Caco-2 (cell line): ENCODE results near the gene SFR1.

DNA sequence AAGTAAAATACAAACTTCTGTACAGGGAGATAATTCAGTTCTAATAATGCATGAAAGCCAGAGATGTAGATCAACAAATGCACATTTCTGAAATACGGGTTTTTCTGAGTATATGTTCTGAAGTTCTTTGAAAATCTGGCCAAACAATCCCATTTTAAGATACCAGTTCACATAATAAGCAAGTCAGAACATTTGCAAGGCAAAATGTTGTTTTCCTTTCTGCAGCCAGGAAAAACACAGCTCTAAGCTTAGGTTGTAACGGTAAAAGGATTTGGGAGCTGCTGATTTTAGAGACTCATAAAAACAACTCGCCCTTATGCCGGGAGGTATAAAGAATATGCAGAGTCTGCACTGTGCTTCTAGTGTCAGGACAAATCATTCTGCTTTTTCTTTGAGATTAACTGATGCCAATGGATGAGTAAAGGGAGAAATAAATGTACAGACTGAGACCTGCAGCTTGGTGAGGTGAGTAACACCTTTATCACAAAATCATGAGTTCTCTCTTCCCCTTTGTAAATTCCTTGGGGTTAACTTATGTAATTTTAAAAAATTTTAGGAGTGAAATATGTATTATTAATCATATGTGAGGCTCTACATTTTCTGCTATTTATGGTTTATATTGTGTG, 2.0 kb upstream of the SFR1 start:
- PRO-cap: no peak
- RRBS: no CpG with 5 or more reads among the region's 4 CpGs

DNA sequence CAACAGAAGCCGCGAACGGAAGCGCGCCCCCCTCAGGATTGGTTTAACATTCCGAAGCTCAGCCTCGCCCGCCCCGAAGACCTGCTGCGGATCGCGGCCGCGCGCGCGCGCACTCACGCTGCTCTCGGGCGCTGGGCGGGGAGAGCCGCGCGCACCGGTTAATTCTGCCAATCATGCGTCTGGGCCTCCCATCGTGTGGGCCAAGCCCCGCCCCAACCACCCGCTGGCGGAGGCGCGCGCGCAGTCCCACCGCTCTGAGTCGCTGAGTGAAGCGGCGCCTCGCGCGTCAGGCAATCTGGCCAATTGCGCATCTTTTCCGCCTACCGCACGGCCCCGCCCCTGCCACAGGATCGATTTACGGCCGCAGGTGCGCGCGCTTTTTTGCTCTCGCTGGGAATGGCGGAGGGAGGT, at the start of gene SFR1:
Gene SFR1, plus strand, starts transcription at position 384 of the 411 bp plus-strand sequence.
- PRO-cap: bidirectional peak, plus-strand start at position 384 of the sequence, minus-strand start outside the sequence
- RRBS: no CpG with 5 or more reads among the region's 55 CpGs

- PRO-cap: no peak
- RRBS: 4% methylated on average over 4 of the region's 5 CpGs
Observed at GRCh38 chr10:104122199-104122328, 93 bp downstream of the SFR1 start.

- PRO-cap: no peak
- RRBS: no CpG with 5 or more reads among the region's 13 CpGs
Observed at GRCh38 chr10:104267678-104268100, 1.3 kb upstream of the GSTO2 start.

GRCh38 chr10:104308705-104309376, 29.4 kb downstream of the ITPRIP start:
- PRO-cap: no peak
- RRBS: no CpG with 5 or more reads among the region's 6 CpGs

DNA sequence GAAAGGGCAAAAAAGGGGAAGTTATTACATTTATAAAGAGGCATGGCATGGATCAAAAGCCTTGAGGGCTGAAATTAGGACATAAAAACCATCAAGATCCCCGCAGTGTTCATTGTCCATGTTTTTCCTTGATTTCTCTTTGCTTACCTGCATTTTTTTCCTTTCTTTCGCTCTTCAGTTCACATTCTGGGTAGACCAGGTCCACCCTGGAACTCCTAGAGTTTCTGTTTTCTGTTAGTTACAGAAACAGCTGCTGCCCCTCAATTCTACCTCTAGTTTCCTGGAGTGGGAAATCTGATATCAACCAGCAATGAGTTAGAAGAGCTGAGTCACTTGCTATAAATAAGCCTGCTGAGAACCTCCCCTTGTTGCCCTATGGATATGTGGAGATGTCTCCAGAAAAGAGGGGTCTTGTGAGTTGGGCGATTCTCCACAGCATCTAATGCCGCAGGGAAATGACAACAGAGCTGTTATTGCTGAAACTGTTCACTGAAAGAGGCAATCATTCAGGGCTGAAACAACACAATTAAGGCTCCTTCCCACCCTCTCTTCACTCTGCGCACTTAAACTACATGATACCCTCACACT, 132.2 kb downstream of the SORCS1 start:
- PRO-cap: no peak
- RRBS: no CpG with 5 or more reads among the region's 5 CpGs

DNA sequence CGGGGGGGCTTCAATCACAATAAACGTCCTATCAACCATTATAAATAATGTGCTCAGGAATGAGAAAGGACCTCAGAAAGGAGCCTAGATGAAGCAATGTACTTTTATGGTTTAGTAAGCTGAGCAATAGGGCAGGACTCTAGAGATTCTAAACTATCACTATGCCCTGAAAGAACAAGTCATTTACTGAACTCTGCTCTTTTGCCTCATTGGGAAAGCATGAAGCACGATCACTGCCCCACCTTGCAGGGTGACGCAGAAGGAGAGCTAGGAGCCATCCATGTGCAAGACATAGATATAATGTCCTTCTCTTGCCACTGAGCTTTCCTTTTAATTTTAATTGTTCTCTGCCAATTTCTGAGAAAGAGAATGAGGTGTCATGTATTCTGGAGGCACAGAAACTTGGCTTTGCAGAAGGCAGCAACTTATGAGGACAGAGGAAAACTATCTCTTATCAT, 108.4 kb downstream of the SORCS1 start:
- PRO-cap: no peak
- RRBS: no CpG with 5 or more reads among the region's 4 CpGs

- PRO-cap: no peak
- RRBS: no CpG with 5 or more reads among the region's 3 CpGs
Observed at GRCh38 chr10:109144211-109144772, 779.0 kb downstream of the XPNPEP1 start.

GRCh38 chr10:109699801-109700204, 223.5 kb downstream of the XPNPEP1 start:
- PRO-cap: no peak
- RRBS: no CpG with 5 or more reads among the region's 7 CpGs

DNA sequence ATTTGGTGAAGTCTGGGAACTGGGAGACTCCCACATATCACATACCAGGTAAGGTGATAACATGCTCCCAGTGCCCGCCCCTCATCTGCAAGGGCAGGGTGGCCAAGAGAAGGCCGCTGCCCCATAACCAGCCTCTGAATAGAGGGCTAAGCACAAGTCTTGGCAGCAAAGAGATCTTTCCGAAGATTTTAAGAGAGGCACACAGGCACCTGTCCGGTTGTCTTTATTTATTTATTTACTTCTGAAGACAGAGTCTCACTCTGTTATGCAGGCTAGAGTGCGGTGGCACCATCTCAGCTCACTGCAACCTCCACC, 34.4 kb downstream of the XPNPEP1 start:
- PRO-cap: no peak
- RRBS: no CpG with 5 or more reads among the region's 5 CpGs

DNA sequence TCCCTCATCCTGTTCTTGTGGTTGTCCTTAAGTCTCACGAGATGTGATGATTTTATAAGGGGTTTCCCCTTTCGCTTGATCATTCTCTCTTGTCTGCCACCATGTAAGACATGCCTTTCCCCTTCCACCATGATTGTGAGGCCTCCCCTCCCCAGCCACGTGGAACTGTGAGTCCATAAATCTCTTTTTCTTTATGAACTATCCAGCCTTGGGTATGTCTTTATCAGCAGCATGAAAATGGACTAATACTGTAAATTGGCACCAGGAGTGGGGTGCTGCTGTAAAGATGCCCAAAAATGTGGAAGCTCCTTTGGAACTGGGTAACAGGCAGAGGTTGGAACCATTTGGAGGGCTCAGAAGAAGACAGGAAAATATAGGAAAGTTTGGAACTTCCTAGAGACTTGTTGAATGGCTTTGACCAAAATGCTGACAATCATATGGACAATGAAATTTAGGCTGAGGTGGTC, 40.3 kb downstream of the ADD3 start:
- PRO-cap: no peak
- RRBS: no CpG with 5 or more reads among the region's 3 CpGs

- PRO-cap: no peak
- RRBS: no CpG with 5 or more reads among the region's 3 CpGs
Observed at GRCh38 chr10:110076181-110077423, 68.8 kb downstream of the ADD3 start.

- PRO-cap: no peak
- RRBS: no CpG with 5 or more reads among the region's 3 CpGs
Observed at GRCh38 chr10:110081759-110082455, 74.1 kb downstream of the ADD3 start.

DNA sequence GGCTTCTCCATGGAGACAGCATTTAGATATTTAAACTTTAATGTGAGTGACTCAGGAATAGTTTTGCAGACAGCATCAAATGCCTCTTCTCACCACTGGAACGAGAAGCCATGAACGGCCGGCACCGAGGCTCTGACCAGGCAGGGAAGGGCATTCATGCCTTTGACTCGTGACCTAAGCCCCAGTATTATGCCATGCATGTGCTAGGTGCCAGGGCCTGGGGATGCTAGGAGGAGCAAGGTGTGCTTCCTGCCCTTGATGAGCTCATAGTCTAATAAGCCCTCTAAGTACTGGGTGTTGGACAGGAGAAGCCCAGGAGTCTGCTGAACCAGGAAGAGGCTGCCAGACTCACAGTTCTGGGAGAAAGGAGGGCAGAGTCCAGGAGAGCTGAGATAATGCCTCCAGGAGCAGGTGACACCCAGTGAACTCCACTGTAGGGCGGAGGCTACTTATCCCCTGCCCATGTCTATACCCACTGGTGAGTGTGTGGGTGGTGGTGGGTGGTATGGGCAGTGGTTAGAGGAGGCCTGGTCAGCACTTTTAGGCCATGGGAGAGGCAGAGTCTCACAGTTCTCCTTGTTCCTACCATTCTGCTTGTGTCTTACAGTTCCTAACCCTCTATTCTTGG, 3.9 kb upstream of the MXI1 start:
- PRO-cap: no peak
- RRBS: no CpG with 5 or more reads among the region's 6 CpGs

GRCh38 chr10:110210516-110211089, 3.2 kb downstream of the MXI1 start:
- PRO-cap: bidirectional peak, plus-strand start at chr10:110210930, minus-strand start at chr10:110210776
- RRBS: 2% methylated on average over 8 of the region's 50 CpGs

- PRO-cap: no peak
- RRBS: no CpG with 5 or more reads among the region's 12 CpGs
Observed at GRCh38 chr10:110227973-110228694, 20.7 kb downstream of the MXI1 start.

DNA sequence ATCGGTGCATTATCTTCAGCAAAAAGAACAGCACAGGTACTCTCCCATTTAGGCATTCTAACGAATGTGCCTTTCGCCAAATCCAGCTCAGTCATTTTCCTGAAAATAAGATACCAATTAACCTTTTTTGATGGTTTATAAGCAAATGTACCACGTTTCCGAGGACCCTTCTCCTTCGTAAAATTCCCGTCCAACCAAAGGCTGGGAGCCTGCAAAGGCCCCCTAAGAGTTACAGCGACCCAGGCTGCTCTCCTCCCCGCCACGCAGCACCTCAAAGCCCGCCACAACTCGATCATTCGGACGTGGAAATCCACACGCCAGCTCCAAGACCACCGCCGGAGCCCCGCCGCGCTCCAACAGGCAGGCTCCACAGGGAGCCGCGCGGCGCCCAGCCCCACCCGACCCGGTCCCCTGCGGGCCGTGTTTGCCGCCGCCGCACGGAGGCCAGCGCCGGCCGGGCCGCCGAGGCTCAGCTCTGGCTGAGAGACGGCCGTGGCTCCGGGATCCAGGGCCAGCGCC, 538 bp downstream of the SMNDC1 start:
- PRO-cap: no peak
- RRBS: 3% methylated on average over 24 of the region's 41 CpGs

GRCh38 chr10:110356354-110357231, 51.9 kb upstream of the SMNDC1 start:
- PRO-cap: no peak
- RRBS: no CpG with 5 or more reads among the region's 25 CpGs

DNA sequence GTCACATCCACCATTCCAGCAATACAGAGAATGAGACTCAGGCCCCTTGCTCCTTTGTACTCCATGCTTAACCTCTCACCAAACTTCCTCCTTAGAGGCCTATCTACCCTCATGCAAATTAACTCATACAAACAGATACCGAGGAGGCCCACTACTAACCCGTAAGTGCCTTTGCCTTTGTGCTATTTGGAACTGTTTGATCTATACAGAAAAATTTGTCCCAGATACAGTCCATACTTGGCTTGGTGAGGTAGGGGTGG, 87.8 kb upstream of the DUSP5 start:
- PRO-cap: no peak
- RRBS: no CpG with 5 or more reads among the region's 2 CpGs

DNA sequence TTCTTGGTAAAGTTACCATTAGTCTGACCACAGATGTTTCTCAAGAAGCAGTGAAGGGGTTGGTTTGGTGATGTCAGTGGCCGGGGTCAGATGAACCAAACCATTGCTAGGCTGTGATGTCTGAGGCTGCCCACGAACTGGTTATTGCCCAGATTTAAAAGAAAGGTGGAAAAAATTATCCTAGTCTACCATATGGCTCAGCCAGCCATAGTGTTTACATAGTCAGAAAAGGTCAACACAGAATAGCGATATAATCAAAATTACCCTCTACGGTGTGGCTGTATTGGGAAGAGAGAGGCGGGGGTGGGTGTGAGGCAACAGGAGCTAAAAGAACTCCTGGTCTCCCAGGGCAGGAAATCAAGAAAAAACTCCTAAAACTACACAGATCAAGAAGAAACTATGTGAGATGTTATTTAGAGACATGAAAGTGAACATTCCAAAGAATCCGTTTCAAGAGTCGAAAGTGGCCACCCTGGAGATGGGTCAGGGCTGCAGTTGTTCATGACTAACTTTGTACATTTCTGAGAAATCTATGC, 71.5 kb upstream of the DUSP5 start:
- PRO-cap: no peak
- RRBS: no CpG with 5 or more reads among the region's 7 CpGs